GM12892 (cell line): ENCODE results near the genes ZNF614, PPP2R1A and ZNF528.

DNA sequence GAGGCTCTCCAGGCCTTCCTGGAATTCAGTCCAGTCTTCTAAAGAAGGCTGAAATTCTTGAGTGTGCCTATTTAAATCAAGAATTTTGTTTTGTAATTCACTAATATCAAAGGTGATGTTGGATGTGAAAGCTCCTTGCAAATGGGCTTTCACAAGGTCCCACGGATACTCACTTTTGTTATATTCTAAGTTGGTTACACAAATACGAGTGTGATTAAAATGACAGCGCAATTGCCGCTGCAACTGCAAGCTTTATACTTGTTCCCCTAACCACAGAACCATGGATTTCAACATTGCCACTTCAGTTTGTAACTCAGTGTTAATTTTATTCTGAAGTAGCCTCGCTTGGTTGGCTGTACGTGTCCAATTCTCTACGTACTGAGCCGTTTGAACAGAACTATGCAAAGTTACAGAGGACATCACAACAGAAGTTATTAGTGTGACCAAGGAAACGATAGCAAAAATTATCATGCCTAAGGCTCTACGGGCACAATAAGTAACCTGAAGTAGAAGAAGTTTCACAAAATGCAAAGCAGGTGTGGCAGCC lies 10.5 kb downstream of the FPR3 start:
- RRBS = no CpG with 5 or more reads among the region's 10 CpGs

DNA sequence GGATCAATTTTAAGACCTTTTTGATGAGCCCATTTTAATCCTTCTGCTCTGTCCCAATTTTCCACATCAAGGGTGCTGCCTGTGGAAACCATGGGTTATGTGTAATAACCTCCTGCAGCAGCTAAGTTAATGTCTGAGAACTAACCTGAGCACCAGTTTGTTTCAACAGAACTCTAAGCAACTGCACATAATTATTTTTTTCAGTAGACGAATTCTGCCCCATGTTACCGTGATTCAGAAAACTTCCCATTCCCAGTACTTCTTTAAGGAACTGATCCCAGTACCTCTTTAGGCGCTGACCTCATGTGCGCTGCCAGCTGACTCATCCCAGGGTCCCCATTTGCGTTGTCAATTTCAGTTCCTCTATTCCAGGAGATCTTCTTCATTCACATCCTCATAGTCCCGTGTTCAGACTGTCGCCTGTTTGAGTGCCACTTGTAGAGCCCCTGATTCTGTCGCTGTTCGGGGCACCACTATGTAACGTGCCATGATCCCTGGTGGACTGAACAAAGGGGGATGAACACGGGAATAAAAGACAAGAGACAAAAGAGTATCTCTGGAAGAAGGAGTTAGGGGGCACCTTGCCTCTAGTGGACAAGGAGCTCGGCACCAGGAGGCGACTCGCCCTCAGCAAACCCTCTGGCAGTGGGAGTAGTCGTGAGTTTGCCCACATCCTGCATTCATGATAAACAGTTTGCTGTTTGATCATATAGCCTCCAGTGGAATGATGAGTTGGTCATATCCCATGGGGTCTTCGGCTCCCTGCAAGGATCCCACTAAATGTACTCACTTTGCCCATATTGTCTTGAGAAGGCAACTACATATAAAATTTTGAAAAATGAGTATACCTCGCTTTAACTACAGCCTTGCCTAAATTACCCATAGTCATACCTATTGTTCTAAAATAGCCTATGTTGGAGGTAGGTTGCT lies 16.5 kb downstream of the FPR3 start:
- RRBS = no CpG with 5 or more reads among the region's 17 CpGs

GRCh38 chr19:51896389-51897174 lies 8.2 kb downstream of the ZNF649 start:
- RRBS = no CpG with 5 or more reads among the region's 8 CpGs

GRCh38 chr19:51948758-51949407 lies 21.6 kb downstream of the ZNF613 start:
- RRBS = no CpG with 5 or more reads among the region's 35 CpGs

DNA sequence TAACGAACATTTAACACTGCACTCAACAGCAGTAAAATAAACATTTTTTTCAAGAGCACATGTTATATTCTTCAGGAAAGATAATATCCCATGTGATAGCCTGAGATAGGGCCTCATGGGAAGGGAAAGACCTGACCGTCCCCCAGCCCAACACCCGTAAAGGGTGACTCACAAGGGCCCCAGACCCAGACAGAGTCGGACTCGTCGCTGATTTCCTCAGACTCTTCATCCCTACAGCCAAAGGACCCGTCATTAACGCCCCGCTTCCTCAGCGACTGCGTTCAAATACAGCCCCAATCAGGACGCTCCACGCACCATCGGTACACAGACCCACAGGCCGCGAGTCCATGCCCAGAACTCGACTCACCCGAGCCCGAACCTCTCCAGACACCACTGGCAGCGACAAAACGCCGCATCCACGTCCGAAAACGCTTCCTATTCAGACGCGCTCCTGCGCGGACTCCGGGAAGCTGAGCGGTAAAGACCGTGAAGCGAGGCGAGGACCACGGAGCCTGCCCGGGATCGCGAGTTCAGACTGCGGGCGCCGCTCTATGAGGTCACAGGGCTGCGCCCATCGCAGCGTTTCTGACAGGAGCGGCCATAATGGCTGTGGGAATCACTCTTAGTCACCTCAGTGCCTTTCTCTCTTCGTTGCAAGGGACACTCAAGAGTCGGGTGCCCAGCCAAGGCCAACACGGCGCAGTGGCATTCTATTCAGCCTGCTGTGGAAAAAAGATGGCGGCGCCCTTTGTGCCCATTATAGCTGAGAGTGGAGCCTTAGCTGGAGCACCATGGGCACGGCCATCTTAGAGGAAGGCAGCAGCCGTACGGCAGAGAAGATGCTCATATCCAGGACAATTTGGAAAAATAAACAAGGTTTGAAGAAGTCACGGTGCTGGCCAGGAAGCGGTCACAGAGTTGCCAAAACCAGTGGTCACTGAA lies at the start of gene ZNF614:
TSS of gene ZNF614 (minus strand) at position 505 of the 942 bp plus-strand sequence.
- RRBS = 2% methylated on average over 7 of the region's 56 CpGs

DNA sequence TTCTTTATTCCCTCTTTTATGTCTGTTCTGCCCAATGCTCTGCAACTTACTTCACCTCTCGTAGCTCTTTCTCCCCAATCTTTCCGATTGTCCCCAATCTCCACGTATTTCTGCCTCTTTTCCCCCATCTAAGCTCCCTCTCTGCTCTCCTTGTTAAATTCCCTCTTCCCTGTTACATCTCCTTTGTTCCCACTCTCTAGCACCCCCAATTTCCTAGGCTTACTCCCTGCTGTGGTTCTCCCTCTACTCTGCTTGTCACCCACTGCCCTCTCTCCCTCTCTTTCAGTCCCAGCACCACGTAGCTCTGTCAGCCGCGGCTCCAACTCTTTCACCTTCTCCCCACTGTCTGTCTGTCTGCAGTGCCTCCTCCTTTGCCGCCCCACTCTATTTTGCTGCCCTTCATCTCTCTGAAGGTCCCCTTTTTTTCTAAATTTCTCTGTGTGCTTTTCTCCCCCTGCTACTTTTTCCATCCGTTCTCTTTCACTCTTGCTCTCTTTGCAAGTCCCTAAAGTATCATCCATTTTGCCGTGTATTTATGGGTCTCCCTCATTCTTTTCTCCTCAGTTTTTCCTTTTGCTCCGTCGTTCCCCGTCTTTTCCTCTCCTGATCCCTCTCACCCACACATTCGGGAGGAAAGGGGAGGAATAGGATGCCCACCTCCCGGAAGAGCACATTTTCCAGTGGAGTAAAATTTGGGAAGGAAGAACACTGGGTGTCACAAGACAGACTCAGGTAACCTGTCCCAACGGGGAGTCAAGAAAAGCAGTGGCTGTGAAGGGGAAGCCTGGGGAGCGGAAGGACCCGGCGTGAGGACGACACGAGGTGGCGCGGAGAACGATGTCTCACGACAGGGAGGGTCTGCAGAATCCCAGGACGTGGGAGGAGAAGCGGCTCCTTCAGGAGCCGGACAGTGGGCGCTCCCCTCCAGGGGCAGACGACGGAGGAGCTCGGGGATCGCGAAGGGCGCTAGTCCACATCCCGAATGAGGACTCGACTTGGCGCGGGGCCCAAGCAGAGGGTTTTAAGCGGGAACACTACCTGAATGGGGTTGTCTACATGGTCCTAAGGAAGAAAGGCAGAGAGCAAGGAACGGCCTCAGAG lies 779 bp downstream of the ZNF841 start:
- RRBS = no CpG with 5 or more reads among the region's 40 CpGs

DNA sequence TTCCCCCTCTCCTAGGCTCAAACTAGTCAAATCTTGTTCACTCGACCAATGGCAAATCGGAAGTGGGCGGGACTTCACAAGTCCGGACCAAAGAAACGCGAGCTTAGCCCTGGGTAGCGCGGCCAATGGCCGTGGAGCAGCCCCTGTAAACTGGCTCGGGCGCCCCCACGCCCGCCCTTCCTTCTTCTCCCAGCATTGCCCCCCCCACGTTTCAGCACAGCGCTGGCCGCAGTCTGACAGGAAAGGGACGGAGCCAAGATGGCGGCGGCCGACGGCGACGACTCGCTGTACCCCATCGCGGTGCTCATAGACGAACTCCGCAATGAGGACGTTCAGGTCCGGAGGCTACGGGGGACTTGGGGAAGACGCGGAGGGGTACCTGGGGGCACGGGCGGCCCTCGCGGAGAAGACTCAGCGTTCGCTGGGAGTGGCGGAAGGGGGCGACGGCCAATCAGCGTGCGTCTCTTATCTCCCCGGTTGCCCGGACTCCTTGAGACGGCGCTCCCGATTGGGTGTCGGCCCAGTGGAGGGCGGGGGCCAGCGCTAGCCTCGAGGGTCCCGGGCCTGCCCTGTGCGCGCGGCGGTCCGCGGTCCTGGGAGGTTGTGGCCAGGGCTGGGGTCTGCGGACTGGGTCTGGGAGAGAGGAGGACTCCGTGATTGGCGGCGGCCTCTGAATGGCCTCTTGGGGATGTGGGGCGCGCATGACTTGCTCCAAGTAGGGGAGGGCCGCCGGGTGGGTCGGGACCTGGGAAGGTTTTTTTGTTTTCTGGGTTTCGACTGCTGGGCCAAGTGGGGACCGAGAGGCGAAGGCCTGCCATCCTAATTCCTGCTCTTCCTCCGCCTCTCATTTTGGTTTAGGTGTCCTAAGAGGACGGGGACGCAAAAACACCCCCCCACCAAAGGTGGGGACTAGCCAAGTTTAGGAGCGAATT lies at the start of gene PPP2R1A:
TSS of gene PPP2R1A (plus strand) at position 214 of the 932 bp plus-strand sequence.
- RRBS = under 1% methylated on average over 13 of the region's 76 CpGs

GRCh38 chr19:52192721-52193485 lies 3.1 kb downstream of the PPP2R1A start:
- RRBS = no CpG with 5 or more reads among the region's 7 CpGs

DNA sequence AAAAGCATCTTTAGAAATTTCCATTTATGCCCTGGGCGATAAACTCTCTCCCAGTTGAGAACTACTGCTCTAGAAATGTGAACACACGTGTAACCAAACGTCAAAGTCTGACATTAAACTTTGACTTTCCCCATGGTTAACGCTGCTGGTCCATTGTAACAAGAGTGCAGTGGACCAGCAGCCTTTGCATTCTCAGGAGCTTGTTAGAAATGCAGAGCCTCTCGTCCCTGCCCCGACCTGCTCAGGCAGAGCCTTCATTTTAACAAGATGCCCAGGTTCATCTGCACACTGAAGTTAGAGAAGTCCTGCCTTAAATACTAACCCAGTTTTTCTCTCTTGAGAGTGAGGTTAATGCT lies 37.8 kb downstream of the PPP2R1A start:
- RRBS = no CpG with 5 or more reads among the region's 6 CpGs

GRCh38 chr19:52234431-52235233 lies 34.8 kb upstream of the ZNF766 start:
- RRBS = no CpG with 5 or more reads among the region's 3 CpGs

- RRBS = 64% methylated on average over 12 of the region's 32 CpGs
Measured at GRCh38 chr19:52397501-52398050, at the start of gene ZNF528. ZNF528 (plus strand) TSS chr19:52397849.

DNA sequence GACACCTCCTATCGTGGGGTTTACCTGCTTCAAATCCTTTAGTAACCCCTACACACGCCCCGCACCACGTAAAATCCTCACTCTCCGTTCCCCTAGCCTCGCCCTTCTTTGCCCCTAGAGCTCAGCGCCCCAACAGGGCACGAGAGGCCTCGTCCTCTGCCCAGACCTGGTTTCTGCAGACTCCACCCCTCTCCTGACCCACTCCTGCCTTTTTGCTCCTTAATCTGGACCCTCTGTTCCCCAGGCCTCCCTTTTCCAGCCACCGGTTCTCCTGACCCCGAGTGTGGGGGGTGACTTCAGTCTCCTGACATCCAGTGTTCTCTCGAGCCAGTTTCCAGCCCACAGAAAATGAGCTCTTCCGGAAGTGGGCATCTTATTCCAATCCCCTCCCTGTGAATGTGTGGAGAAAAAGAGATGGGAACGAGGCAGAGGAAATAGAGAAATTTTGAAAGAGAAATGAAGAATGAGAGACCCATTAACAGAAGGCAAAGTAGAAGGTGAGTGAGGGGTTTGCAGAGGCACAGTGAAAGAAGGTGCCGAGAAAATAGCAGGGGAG lies 552 bp downstream of the ZNF528 start:
- RRBS = no CpG with 5 or more reads among the region's 15 CpGs

DNA sequence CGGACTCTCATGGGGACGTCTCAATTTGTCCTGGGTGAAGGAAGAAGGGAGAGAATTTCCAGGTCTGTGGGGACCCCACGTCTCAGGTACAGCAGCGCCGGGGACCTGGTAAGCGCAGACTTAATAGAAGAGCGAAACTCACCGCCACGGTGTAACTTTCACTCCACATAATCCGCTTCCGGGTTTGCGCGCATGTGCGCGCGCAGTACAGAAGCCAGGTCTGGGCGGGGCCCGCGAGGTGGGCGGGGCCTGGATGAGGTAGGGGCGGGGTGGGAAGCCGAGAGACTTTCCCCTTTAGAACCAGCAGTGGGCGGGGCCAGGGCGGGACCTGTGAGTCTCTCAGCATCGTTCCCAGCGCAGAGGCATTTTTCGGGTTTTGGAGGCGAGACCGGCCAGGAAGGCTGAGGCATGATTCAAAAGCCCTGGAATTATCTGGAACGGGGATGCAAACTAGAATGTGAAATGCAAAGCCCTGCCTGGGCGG lies 52.1 kb downstream of the ENSG00000269825 start:
- RRBS = 2% methylated on average over 7 of the region's 31 CpGs

DNA sequence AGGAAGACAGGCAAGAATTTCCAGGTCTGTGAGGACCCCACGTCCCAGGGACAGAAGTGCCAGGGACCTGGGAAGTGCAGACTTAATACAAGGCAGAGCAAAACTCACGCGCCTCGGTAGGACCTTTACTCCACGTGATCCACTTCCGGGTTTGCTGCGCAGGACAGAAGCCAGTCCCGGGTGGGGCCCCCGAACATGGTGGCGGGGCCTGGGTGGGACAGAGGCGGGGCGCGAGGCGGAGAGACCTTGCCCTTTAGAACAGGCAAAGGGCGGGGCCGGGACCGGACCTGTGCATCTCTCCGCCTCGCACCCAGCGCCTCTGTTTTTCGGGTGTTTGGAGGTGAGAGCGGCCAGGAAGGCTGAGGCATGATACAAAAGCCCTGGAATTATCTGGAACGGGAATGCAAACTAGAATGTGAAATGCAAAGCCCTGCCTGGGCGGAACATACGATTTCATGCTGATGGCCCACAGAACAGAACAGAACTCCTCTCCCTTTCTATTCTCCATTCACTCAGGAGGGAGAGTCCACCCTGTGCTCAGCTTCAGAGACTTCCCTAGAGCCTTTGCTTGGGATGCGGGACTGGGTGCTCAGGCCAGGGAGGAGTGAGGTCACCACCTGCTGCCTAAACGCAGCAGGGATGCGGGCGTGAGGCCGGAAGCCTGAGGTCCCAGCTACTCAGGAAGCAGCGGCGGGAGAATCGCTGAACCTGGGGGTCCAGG lies 9.1 kb downstream of the ZNF611 start:
- RRBS = no CpG with 5 or more reads among the region's 33 CpGs

DNA sequence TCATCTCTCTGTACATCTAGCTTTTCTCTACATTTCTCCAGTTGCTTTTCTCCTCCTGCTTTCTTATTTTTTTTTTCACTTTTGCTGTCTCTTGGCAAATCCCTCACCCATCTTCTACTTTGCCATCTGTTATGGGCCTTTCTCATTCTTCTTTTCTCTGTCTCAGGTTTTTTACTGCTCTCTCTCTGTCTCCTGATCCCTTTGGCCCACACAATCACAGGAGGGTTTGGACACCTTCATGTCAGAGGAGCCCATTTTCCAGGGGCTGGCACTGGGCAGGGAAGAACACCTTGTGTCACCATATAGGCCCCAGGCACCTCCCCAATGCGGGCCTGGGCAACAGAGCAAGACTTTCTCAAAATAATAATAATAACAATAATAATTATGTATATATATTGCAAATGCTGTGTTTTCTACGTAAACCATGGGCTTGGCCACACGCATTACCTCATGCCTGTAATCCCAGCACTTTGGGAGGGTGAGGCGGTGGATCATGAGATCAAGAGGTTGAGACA lies 4.4 kb downstream of the ZNF320 start:
- RRBS = no CpG with 5 or more reads among the region's 4 CpGs

DNA sequence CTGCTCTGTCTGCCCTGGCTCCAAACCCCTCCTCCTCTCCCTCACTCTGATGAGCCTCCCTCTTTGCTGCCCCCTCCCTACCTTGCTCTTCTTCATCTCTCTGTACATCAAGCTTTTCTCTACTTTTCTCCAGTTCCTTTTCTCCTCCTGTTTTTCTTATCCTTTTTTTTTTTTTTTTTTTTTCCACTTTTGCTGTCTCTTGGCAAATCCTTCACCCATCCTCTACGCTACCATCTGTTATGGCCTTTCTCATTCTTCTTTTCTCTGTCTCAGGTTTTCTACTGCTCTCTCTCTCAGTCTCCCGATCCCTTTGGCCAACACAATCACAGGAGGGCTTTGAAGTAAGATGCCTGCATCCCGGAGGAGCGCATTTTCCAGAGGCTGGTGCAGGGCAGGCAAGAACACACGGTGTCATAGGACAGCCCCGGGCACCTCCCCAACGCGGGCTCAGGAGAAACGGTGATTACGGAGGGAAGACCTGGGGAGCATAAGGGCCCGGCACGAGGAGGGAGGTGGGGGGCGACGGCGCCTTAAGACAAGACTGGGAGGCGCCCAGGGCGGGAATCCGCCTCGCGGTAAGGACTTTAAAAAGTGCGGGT lies 18.5 kb upstream of the ZNF888 start:
- RRBS = 3% methylated on average over 4 of the region's 21 CpGs

- RRBS = no CpG with 5 or more reads among the region's 20 CpGs
Measured at GRCh38 chr19:52944141-52944885, 18.4 kb downstream of the ZNF816 start.

DNA sequence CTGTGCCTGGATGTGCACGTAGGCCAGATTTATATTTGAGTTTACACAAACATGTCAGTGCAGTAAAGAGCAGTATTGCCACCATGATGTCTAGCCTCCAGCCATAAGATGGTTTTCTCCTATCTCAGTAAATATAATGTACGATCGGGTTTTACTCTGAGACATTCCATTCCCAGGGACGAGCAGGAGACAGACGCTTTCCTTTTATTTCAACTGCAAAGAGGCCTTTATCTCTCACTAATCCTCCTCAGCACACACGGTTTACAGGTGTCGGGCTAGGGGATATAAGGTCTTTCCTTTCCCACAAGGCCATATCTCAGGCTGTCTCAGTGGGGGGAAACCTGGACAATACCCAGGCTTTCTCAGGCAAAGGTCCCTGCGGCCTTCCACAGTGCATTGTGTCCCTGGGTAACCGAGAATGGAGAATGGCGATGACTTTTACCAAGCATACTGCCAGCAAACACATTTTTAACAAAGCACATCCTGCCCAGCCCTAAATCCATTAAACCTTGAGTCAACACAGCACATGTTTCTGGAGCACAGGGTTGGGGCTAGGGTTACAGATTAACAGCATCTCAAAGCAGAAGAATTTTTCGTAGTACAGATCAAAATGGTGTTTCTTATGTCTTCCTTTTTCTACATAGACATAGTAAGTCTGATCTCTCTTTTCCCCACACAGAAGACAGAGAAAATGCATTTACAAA lies 17.6 kb downstream of the ZNF816 start:
- RRBS = no CpG with 5 or more reads among the region's 11 CpGs

GRCh38 chr19:53044887-53045105 lies 256 bp downstream of the ERVV-2 start:
- RRBS = no CpG with 5 or more reads among the region's 3 CpGs

DNA sequence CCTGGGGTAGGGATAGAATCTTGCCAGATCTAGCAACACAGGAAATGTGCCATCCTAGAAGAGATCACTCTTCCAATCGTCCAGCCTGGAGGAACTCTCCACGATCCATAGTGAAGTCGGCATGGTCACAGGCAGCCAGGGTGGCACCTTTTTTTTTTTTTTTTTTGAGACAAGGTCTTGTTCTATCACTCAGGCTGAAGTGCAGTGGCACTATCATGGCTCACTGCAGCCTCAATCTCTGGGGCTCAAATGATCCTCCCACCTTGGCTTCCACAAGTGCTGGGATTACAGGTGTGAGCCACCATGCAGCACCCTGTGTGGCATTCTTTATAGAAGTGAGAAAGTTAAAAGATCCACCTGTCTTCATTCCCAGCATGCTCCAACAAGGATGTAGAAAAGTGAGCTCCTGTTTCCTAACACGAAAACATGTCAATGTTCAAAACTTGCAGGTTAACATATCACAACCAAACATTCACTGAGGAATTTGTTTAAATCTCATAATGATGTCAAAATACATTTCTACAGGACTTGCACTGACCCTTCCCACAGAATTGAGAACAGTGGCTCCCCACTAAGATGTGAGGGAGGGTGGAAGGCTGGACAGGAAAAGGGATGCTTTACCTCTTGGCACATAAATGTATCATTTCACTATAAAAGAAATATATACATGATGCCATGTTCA lies 18.3 kb downstream of the ZNF160 start:
- RRBS = no CpG with 5 or more reads among the region's 4 CpGs